Skeletal muscle satellite cell (primary cell): Measurements from ENCODE around the genes NUDT21, MT4 and MT1F.

DNA sequence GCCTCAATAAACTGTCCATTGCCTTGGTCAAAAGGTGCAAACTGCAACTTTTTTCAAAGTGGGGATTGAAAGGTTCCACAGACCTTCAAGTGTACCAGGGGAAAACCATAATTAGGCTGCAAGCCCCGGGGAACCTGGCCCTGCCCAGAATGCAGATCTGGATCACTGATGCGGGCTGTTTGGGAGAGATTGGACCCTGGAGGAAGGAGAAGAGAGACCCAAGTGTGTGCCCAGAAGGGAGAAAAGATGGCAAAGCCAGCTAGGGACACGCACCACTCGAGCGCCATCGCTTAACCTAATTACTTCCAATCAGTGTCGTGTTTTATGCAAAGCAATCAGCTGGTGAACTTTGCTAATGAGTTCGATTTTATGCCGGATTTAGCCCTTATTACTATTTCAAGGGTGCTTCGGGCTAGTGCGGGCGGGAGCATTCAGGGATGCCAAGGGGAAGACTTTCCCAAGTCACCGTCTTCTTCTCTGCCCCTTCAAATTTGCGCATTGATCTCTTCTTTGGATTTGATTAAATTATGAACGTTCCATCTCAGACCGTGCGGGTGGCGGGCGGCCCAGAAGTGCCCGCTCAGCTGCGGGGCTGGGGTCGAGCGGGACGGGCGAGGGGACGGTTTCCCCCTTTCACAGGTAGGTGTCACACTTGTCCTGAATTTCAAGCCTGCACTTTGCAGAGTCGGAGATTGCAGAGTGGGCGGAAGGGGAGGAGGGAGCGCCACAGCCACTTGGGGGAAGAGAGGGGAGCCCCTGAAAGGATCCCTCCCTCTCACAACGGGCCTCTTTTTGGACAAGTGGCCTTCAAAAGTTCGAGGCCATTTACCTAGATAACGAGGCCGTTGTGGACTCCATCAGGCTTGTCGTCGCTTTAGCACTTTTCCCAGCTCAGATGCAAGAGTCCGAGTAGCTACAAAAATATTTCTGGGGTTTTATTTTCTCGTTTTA is 4.1 kb downstream of the IRX5 start:
- CAGE, long polyA plus RNA: no peak

DNA sequence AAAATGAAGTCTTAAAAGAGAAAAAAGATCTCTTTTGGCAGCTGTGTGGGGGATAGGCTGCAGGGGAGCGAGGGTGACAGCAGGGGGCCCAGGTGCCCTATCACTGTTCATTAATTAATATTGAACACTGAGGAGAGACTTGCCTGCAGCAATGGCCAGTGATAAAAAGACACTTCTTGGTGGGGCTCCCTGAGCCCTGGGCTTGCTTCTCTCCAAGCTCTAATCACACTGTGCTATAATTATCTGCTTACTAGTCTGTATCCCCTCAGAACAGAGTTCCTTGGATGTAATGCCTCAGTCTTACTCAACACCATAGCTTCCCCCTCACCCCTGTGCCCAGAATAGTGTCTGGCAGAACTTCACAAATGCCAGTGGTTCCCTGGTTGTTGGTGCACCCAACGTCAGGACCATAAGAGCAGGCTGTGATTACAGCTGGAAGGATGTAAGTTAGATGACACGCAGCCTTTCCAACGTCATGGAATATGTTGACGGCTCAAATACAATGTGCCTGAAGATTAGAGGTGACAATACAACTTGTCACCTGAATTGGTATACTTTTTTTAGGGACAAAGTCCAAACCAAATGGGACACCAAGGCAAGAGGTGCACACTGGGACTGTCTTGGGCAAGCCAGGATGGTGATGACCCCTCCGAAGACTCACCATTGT is 51.9 kb upstream of the IRX6 start:
- CAGE, long polyA plus RNA: no peak

DNA sequence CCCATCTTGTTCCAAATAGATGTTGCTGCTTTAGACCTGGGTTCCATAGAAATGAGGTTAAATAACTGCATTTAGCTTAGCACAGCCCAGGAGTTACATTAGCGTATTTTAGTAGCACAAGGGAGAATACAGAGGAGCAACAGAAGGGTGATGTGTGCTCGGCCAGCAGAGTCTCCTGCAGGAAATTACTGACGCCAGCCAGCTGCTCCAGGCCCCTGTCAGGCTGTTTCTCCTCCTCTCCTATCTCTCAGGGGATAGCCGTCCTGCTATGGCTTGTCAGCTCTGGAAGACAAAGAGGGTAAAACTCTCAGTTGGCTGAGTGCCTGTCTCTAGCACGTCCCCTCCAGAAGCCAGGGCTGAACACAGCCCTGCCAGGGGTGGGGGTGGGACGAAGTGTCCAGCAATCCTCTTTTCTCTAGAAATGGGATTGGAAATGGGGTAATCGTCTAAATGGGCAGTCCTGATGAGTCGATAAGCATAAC is 89.2 kb upstream of the GNAO1 start:
- CAGE, long polyA plus RNA: no peak

DNA sequence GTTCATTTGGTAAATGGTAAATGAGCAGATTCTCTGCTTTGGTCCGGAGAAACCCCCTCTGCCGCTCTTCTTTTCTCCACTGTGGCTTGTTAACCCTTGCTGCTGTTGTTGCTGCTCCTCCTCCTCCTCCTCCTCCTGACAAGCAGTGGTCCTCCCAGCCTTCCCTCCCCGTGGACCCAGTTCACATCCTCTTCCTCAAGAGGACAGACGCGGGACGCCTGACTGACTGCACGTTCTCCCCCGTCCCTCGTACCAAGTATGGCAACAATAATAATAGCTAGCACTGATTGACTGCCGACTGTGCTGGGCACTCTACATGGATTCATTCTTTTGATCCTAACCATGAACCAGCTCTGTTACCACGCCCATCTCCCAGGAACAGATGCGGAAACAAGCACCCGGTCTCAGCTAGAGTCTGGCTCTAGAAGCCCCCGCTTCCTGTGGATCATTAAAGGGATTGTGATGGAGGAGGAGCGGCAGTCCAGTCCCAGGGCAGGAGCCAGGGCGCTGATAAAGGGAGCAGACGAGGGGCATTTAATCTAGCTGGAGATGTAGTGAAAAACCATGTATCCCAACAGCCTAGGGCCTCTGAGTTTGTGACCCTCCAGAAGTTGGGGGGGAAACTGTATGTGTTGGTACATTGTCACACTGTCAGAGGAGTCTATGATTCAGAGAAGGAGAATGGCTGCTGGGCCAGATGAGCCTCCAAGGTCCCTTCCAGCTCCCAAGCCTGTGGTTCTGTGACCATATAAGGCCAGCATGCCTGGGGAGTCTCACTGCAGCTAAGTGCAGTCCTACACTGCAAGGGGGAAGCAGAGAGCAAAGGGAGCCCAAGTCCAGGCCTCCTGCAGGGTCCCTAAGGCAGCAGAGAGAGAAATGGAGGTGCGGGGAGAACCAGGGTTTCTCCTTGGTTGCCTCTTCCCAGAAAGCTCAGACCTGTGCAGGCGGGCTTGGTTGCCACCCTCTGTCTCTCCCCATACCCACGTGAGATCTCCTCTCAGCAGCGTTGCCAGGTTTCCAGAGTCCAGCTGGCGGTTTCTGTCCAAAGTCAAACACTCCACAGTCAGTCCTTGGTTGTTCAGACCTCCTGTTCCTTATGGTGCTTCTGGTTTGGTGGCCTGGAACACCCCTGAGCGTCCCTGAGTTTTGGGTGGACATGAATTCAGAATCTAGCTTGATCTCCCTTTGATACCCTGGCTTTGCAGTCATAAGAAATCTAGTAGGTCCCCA is 78.3 kb downstream of the GNAO1 start:
- CAGE, long polyA plus RNA: no peak

DNA sequence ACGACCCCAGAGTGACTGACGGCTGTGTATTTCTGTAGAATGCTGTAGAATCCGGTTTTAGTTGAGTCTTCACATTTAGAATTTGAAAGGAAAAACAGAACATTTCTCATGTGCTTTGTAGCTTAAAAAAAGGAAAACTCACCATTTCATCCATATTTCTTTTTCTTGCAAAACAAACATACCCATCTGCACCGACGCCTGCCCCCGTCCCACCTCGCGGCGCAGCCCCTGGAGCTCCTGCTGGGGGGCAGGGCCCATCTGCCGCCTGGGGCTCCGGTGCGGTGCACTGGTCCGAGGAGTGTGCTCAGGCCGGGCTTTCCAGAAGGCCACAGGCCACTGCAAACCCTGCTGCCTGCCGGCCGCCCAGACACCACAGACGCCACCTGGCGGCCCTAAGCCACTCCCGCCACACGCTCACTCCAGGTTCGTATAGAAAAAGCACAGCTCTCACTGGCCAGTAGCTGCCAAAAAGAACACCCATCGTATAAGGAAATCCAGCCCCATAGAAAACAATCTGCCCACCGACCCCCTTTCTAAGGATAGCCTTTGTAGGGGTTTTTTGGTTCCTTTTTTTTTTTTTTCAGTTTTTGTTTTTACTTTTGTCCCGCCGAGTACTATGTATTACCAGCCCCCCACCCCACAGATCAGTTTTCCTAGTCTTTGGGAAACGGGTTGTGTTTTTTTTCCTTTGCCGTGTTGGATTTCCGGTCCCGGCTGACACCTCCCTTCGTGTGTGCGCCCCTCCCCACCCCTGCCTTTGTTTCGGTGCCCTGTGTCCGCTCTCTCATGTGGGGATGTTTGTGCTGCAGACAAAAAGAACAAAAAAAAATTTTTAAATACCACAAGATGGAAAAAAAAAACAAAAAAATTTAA is 68.9 kb downstream of the AMFR start:
- CAGE, long polyA plus RNA: no peak

GRCh38 chr16:56450626-56451427 is at the start of gene NUDT21:
Gene NUDT21, minus strand, starts transcription at chr16:56451332.
- CAGE, long polyA plus RNA: start-site peak on the minus strand at chr16:56451310-56451357, 2,483 and 1,690 reads in 2 replicates

GRCh38 chr16:56564869-56565324 is at the start of gene MT4:
Gene MT4, plus strand, starts transcription at chr16:56565073.
- CAGE, long polyA plus RNA: no peak

- CAGE, long polyA plus RNA: no peak
Measured at GRCh38 chr16:56657326-56658136, at the start of gene MT1F. Gene MT1F, plus strand, starts transcription at chr16:56657959.

DNA sequence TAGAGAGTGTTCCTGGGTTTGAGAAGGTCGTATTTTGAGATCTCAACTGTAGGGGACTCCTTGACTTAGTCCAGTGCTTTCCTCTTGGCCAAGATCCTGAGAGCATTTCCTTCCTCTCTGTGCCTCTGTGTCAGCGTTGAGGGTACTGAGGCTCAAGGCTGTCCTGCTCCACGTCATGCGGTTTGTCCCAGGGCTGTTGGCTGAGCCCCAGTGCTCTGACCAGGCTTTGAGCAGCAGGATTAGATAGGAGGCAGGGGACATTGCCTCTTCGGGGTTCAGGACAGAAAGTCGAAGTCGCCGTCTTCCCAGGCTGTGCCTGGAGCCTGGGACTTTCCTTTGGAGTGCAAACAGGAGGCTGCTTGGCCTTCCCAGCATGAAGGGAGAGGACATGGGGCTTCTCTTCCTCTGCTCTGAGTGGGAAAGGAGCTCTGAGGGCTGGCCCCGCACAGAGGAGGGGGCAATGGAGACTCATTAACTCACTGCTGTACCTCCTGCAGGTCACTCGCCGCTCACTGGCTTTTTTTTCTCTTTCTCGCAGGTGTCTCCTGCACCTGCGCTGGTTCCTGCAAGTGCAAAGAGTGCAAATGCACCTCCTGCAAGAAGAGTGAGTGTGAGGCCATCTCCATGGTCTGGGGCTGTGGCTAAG is 501 bp downstream of the MT1F start:
- CAGE, long polyA plus RNA: no peak

GRCh38 chr16:56684197-56684930 is 2.1 kb downstream of the MT1X start:
- CAGE, long polyA plus RNA: no peak

DNA sequence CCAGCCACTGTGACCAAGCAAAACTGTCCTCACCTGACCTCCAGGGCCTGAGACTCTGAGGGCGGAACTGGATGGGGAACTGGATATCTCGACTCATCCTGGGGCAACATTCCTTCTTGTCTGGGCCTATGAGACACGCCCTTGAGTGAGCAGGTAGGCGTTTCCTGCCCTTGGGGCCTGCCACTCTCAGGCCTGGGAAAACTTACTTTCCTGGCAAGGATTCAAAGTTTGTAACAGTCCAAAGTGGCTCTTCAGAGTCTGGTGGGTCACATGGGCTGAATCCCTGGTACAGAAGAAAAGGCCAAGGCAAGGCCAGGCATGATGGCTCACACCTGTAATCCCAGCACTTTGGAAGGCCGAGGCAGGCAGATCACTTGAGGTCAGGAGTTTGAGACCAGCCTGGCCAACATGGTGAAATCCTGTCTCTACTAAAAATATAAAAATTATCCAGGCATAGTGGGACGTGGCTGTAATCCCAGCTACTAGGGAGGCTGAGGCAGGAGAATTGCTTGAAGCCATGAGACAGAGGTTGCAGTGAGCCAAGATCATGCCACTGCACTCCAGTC is 9.8 kb downstream of the MT1X start:
- CAGE, long polyA plus RNA: no peak

DNA sequence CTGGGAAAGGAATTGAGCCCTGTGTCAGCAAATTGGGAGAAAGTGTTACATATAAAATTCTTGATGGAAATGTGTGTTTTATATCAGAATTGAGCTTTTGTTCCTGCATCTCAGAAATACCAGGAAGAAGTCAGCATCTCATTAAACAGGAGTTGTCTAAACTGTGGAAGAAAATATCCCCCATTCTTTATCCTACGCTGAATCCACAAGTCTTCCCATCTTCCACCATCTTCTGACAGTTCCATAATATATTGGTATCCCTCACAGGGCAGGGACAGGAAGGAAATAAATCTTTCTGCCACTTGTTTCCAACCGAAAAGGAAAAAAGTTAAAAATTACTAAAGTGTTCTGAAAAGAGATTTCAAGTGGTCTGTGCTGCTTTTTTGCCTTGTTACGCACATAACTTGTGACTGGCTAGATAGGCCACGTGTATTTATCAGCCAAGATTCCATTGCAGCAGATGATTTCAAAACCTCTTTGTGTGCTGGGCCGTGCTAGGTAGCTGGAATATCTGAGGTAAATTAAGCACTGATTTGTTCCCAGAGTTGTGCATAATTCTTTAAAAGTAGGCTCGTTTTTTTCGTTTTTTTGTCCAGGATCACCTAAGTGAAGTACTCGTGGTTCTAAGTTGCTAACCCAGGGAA is 16.6 kb upstream of the SLC12A3 start:
- CAGE, long polyA plus RNA: no peak

- CAGE, long polyA plus RNA: no peak
Measured at GRCh38 chr16:56872800-56873284, 7.8 kb downstream of the SLC12A3 start.

- CAGE, long polyA plus RNA: no peak
Measured at GRCh38 chr16:56915765-56916264, 16.1 kb upstream of the HERPUD1 start.

DNA sequence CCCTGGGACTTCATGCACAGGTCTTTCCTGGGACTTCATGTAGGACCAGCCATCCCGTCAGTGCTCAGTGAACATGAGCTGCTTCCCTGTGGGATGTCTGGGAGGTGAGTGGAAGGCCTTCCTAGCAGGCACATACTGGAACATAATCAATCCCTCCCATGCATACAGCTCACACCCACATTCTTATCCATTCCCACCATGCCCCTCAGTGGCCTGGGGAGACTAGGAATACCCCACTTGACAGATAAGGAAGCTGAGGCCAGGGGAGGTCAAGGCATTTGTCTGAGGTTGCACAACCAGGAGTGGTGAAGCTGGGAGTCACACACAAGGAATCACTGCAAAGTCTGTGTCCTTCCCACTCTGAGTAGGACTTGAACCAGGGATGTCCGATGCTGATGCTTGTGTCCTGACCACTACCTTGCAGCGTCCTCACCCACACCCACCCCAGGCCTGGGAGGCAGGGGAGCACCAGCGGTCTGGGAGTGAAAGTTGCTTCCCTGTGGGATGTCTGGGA is 1.1 kb upstream of the NLRC5 start:
- CAGE, long polyA plus RNA: no peak

- CAGE, long polyA plus RNA: no peak
Measured at GRCh38 chr16:56994210-56994799, 4.9 kb downstream of the NLRC5 start.

- CAGE, long polyA plus RNA: no peak
Measured at GRCh38 chr16:57003685-57004171, 14.4 kb downstream of the NLRC5 start.

GRCh38 chr16:57118999-57119682 is 26.8 kb downstream of the CPNE2 start:
- CAGE, long polyA plus RNA: no peak

DNA sequence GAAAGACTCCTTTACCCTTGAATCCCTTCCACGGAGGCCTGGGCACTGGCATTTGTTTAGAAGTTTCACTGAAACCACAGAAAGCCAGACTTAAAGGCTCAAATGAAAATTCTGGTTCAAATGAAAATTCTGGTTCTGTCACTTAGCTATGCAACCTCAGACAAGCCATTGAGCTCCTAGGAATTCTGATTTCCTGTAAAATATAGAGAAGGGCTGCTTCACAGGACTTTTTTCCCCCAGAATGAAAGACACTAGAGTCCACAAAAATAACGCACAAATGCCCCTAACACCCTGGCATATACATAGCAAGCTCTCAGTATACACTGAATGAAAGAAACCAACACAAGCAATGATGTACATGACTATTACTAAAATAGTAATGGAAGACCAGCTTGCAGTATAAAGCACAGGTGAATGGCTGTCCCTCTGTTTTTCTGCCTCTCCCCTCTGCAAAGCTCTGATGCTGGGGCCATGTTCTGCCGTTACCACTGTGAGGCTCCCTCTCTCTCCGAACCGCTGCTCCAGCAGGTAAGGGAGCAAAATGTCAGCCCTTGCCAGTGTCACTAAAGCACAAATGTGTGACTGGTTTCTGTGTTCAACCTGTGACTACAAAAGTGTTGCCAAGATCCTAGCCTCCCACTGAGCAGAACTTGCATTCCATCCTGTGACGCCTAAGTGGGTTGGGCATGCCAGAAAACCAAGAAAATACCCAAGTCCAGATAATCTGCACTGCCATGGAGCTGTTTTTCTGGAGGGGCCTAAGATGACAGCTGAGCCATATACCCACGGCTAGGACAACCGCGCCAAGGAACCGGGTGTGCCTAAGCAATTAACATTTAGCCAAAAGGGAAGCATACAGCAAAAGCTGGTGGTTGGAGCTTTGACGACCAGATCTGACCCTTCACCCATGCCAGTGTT is 35.3 kb downstream of the PSME3IP1 start:
- CAGE, long polyA plus RNA: no peak

DNA sequence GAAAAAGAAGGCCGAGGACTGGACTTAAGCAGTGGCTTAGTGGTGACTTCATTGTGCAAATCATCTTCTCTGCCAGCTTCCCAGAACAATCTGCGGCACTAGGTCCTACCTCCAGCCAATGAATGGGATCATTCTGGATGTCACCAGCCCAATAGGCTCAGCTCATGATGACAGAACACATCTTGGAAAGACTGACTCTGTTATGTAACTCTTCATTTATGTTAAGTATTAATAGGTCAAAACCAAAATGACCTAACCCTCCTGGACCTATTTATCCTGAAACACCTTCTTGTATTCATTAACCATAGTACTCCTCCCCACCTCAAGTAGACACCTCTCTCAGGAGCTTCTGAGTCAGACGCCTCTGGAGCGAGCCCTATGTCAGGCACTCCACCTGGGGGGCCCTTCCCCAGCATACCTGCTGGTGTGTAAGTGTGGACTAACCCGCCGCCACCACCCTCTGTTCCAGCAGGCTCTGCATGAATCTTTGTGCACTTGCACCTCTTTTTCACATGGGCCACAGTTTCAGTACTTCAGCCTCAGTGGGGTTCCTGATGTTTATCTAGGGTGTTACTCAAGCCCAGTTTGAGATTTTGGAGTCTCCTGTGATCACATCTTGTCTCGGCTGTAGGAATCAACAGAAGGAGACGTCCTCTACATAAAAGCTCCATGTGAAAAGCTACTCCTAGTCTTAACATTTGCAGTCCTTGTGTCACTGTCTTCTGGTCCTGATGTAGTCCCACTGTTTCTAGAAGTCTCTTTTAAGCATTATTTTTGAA is 7.3 kb downstream of the ARL2BP start:
- CAGE, long polyA plus RNA: no peak